Melanocyte of skin (primary cell): ENCODE data around the gene ZAP70.

DNA sequence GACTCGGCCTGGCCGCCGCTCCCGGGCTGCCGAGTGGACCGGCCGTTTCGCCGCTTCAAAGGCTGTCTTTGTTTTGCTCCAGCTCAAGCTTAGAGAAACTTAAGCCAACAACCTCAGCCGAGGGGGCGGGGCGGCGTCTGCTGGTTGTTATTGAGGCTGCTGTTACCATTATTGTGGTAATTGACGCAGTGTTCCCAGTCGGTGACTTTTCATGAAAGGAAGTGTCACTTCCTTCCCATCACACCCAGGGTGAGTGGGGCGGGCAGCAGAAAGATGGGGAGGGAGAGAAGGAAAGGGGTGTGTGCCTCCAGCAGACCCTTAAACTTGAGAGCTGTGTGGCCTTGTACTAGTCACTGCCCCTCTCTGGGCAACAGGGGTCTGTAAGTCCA lies 2.1 kb downstream of the ARID5A start:
- CAGE, long polyA plus RNA, 2 experiments: no peak in any of the 2 experiments

DNA sequence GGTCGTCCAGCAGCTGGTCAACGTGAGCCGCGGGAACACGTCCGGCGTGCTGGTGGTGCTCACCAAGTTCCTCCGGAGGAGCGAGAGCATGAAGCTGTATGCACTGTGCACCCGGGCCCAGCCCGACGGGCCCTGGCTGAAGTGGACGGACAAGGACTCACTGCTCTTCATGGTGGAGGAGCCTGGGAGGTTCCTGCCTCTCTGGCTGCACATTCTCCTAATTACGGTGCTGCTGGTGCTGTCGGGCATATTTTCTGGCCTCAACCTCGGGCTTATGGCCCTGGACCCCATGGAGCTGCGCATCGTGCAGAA lies 598 bp downstream of the CNNM4 start:
- CAGE, long polyA plus RNA, 2 experiments: no peak in any of the 2 experiments

DNA sequence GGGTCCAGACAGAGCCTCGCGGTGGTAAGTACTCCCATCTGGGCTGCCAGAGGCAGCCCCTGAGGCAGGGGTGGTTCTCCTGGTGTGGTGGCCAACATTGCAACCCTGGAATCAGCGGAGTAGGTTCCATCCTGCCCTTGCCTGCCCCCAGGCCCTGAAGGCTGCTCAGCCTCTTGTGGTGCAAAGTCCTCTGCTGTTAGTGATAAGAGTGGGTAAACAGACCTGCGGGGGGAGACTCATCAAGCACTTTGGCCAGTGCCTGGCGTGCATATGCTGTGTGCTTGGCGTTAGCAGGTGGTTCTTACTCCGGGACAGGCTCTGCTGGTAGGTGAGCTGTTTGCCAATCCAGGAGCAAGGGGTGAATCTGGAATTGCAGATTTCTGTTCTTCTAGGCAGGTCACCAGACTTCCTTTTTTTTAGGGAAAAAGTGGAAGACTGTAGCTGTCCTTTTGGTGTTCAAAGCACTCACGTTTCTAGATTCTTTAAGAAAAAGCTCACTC lies 3.2 kb downstream of the CNNM3 start:
- CAGE, long polyA plus RNA, 2 experiments: no peak in any of the 2 experiments

DNA sequence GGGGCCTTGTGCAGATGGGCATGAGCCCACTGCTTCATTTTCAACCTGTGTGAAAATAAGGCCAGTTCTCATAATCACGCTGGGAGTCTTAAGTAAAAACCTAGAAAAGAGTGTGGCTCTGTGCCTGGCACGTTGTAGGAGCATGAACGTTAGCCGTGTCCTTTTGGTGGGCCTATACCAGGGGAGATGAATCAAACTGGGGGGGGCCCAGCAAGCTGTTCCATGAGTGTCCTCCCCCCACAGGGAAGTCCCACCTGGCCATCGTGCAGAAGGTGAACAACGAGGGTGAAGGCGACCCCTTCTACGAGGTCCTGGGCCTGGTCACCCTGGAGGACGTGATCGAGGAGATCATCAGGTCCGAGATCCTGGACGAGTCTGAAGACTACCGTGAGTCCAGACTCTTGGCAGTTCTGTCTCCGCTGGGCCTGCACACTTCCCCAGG lies 8.8 kb downstream of the CNNM3 start:
- CAGE, long polyA plus RNA, 2 experiments: no peak in any of the 2 experiments

GRCh38 chr2:96867460-96868093 lies 2.3 kb downstream of the SEMA4C start:
- CAGE, long polyA plus RNA, 2 experiments: no peak in any of the 2 experiments

DNA sequence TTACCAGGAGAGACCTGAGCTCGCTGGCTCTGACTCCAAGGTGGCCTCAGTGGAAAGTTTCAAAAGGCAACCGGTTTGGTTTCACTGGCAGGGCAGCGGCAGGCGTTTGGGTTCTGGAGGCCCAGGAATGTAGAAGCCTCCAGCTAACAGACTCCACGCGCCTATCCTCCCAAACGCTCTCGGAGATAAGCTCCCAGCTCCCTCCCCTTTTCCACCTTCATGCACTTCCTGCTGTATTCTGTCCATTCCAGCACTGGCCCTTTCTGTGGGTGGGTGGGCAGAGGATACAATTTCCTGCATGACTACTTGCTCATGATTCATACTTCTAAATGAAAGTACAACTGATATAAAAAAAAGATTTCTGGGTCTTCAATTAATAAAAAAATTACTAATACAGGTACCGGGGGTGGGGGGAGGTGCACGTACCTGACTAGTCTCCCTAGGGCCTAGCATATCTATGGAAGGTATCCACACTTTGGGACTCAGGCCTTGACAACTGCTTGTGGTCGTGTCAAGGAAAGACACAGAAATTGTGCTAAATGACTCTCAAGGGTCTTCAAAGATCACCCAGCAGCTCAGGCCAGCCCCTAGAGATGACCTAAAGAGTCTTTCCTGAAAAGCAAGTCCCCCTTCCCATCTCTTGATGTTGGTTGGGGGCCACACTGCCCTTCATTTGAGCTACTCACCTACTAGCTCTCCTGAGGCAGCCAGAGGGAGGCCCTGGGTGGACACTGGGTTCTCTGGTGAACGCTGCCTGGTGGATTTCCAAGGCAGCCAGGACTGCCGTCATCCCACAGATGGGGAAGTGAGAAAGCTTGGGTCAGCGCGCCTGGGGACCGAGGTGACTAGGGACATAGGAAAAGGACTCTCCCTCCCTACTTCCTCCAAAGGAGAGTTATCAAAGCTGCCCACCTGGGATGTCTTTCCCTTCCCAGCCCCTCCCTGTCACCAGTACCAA lies 3.4 kb upstream of the SEMA4C start:
- CAGE, long polyA plus RNA, 2 experiments: no peak in any of the 2 experiments

DNA sequence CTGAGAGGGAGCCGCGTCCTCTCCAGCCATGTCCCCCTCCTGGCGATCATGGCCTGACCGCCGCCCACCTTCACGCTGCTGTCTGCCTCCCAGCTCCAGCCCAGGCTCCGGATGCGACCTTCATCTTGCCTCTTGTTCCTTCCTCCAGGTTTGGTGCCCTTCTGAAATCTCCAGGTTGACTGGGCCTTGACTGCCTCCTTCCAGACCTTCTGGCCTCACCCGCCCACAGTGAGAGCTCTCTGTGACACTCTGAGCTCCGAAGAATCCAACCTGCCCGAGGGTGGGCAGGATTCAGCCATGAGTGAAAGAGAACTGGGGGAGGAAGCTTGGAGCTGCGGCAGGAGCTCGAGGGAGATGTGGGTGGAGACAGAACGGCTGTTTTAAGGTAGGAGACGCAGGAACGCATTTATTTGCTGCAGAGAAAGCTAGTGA lies 42.8 kb upstream of the SEMA4C start:
- CAGE, long polyA plus RNA, 2 experiments: no peak in any of the 2 experiments

GRCh38 chr2:96952051-96952586 lies 34.3 kb downstream of the FAM178B start:
- CAGE, long polyA plus RNA, 2 experiments: no peak in any of the 2 experiments

- CAGE, long polyA plus RNA, 2 experiments: no peak in any of the 2 experiments
Measured at GRCh38 chr2:97179652-97180467, 66.9 kb downstream of the ANKRD36 start.

DNA sequence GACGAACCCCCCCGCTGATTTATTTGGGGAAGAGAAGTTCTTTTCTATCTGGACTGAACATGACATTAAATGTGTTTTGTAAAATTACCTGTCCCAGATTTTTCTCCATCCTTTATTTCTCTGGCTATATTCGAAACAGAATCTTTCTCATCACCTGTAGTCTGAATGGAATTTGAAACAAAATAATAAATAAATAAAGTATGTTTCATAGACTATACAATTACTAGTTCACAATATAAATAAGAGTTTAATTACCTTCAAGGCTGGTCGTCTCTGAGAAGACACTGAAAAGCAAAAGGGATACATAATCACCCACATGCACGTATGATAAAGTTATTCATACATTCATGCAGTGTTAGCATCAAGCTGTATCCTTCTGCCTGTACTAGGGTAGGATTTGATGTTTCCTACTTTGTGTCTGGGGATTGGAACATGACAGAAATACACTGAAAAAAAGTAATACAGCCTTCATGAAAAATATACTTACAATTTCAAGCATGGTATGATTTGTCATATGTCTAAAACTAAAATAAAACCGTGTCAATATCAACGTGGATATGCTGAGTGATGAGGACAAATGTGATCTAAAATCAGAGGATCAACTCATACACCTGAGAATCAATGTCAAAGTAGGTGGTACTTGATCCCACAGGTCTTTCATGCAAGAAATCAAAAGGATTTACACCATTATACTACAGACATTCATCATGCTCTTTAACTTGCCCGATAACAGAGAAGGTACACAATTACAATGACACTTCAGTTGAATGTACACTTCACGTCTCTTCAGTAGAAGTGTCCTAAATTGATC lies 49.5 kb downstream of the ANKRD36B start:
- CAGE, long polyA plus RNA, 2 experiments: no peak in any of the 2 experiments

DNA sequence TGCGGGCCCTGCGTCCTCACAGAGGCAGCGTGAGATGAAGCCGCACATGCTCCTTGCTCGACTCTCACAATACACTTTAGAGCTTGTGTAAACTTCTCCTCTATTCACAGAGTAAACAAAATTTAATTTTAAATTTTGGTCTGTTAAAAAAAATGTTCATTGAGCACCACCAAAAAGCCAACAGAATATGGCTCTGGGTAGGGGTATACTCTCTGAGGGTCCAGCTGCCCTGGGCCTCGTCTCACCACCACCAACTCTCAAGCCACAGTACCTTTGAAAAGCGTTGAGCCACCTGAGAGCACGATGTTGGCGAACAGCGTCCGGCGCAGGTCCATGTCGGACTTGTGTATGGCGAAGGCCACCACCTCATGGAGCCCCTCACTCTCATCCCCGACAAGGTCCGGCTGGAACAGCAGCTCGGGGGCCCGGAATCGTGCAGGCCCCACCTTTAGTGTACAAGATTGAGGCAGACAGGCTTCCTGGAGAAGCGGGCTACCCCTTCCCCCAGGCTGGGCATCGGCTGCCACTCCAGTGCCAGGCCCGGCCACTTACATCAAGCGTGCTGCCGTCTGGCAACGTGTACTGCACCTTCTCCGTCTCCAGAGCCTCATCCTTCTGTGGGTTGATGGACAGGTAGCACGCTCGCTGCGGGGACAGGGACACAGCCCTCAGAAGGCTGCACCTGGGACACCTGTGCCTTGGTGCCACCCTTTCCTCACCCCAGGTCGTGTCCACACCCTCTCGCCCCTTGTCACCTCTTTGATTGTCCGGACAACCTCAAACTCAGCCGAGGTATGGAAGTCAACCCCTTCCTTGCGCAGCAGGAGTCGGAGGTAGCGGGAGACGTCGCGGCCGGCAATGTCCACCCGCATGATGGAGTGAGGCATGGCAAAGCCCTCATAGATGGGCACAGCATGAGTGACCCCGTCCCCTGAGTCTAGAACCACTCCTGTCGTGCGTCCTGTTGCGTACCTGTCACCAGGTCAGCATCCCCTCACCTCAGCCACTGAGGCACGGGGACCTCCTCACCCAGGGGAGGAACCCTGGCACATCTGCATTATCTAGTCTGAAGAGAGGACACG lies 5.8 kb downstream of the ACTR1B start:
- CAGE, long polyA plus RNA, 2 experiments: no peak in any of the 2 experiments

- CAGE, long polyA plus RNA, 2 experiments: no peak in any of the 2 experiments
Measured at GRCh38 chr2:97712816-97713973, at the start of gene ZAP70. TSS of gene ZAP70 (plus strand) at chr2:97713576.

GRCh38 chr2:97782176-97782577 lies 68.8 kb downstream of the ZAP70 start:
- CAGE, long polyA plus RNA, 2 experiments: no peak in any of the 2 experiments

- CAGE, long polyA plus RNA, 2 experiments: no peak in any of the 2 experiments
Measured at GRCh38 chr2:97792284-97793016, 79.1 kb downstream of the ZAP70 start.

GRCh38 chr2:98455407-98456055 lies 10.9 kb downstream of the INPP4A start:
- CAGE, long polyA plus RNA, 2 experiments: no peak in any of the 2 experiments

- CAGE, long polyA plus RNA, 2 experiments: no peak in any of the 2 experiments
Measured at GRCh38 chr2:98507735-98508628, 63.3 kb downstream of the INPP4A start.

GRCh38 chr2:98508629-98509118 lies 64.0 kb downstream of the INPP4A start:
- CAGE, long polyA plus RNA, 2 experiments: no peak in any of the 2 experiments

DNA sequence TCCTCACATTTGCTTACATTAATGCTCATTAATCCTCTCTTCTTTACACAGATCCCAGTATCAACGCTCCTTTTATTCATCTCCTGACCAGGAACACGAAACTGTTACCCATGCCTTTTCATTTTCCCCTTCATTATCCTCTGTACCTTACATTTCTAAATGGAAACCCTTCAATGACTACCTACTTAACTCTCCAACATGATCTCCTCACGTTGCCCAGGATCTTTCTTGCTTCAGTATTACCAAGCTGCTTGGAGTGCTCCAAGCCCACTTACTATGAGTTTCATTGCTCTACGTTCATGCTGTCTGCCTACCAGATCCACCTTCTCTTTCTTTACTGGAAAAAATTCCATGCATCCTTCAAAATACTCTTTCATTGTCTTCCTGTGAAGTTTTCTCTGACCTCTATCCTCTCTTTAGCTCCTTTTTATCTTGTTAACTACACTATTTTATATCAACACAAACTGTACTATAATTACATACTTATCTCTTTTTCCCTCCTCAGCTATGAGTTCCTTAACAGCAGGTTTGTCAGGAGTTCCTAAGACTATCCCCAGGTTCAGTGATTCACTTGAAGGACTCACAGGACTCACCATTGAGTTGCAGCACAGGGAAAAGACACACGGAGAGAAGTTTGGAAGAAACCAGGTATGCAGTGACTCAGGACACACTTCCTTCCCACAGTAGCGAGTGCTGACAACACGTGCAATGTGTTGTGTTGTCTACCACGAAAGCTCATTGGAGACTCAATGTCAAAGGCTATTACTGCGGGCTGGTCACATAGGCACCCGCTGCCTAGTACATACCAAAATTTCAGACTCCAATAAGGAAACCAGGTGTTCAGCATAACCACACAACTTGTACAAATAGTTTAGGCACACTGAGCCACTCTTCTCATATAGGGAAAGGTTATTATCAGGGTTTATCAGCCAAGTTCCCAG lies 32.2 kb downstream of the MGAT4A start:
- CAGE, long polyA plus RNA, 2 experiments: no peak in any of the 2 experiments

GRCh38 chr2:99771541-99771990 lies 281.7 kb upstream of the REV1 start:
- CAGE, long polyA plus RNA, 2 experiments: no peak in any of the 2 experiments

- CAGE, long polyA plus RNA, 2 experiments: no peak in any of the 2 experiments
Measured at GRCh38 chr2:99880151-99880601, 262.2 kb downstream of the AFF3 start.